Fibroblast of villous mesenchyme (primary cell): ENCODE results near the genes RPL31 and RFX8.

DNA sequence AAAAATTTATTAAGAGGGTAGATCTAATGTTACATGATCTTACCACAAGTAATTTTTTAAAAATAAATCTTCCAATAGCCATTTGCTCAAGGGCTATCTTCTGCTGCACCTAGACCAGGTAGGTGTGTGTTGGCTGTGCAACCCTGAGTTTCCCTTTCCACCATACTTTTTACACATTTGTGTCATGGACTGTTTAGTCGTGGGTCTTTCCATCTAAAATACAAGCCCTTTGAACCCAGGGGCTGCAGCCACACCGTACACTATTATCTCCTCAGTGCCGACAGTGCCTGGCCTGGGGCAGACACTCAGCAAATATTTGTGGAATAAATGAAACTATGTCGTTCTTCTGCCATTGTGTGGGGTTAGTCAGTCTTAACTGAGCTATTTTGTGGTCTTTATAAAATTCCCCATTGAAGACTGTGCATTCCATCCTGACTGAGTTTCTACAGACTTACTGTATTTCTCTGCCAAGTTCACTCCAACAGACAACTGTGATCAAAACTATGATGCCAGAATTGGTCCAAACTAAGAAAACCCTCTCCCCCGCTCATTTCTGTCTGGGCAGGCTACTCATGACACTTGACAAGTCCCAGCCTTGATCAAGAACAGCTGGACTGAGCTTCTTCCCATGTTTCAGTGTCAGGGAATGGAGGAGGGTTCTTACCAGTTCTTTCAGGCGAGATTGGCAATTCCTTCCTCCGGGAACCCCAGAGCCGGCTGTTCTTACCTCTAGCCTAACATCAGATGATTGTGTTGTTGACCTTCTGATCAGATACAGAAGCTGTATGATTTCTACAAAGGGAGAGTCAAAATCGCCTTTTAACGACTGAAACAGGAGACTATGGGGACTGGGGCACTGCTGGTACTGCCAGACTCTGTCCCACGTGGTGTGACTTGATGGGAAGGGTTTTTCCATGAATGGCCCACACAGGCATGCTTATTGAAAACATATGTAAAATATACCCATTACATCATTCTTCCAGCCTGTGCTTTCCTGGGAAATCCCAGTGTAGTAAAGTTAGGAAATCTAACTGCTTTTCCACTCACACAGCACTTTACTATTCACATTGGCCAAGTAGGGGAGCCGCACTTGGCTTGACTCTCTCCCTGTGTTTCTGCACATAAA, 77.4 kb upstream of the NPAS2 start:
- CAGE, long polyA plus RNA, result no peak

DNA sequence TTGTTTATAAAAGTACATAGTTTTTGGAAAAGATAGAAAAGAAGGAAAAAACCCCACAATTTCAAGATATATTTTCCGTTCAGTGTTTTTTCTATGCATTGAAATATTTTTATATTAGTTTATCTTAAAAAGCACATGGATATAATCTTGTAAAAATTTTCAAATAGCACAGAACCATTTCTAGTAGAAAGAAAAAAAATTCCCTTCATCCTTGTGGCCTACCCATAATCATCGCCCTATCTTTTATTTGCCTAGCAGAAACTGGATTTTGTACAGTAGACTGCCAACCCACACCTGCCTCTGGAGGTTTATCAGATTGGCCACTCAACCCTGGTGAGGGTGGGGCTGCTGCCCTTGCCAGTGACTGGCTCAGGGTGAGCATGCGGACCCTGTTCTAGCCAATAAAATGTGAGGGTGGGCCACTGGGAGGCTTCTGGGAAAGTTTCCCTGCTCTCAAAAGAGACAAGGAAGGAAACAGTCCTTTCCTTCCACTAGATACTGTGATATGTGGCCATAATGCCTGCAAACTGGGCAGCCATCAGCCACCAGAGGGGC, 5.4 kb downstream of the NPAS2 start:
- CAGE, long polyA plus RNA, result no peak

DNA sequence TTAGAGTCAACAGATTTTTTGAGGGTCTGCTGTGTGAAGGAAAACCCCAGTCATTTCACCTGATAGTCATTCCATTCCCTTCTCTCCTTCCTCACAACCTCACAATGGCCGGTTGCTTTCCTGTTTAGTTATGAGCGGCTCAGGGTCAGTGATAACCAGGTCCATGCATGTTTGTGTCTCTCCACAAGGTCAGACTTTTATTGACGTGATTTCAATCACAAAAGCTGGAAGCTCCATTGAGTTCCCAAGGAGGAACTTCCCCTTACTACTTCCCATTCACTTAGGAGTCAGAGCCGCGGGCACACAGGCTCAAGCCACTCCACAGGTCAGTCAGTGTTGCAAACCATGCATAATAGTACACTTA, 74.3 kb downstream of the NPAS2 start:
- CAGE, long polyA plus RNA, result no peak

DNA sequence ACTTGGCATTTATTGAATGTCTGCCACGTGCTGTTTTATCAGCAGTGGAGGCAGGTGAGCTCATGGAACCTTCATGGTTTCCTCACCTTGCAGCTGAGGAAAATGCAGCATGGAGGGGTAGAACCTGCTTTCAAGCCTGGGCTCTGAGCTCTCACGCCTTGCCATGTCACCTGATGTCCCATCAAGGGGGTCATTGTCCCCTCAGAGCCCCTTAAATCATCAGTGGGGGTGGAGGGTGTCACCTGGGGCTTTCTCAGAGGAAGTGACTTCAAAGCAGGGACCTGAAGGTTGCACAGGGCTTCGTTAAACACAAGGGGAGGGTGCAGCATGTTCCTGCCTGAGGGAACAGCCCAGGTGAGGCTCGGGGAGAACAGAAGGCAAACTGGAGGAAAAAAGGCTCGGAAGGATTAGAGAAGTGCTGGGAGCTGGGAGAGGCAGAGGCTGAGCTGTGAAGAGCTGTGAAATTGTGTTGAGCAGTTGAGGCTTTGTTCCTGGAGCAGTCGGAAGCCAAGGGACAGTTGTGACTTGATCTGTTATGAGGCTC, 55.9 kb upstream of the RPL31 start:
- CAGE, long polyA plus RNA, result no peak

GRCh38 chr2:101001649-101002453, at the start of gene RPL31:
TSS of gene RPL31 (plus strand) at chr2:101002289.
- CAGE, long polyA plus RNA, result start-site peak on the plus strand at chr2:101002289-101002294, 401 and 253 reads in 2 replicates

GRCh38 chr2:101005624-101006187, 3.6 kb downstream of the RPL31 start:
- CAGE, long polyA plus RNA, result no peak

DNA sequence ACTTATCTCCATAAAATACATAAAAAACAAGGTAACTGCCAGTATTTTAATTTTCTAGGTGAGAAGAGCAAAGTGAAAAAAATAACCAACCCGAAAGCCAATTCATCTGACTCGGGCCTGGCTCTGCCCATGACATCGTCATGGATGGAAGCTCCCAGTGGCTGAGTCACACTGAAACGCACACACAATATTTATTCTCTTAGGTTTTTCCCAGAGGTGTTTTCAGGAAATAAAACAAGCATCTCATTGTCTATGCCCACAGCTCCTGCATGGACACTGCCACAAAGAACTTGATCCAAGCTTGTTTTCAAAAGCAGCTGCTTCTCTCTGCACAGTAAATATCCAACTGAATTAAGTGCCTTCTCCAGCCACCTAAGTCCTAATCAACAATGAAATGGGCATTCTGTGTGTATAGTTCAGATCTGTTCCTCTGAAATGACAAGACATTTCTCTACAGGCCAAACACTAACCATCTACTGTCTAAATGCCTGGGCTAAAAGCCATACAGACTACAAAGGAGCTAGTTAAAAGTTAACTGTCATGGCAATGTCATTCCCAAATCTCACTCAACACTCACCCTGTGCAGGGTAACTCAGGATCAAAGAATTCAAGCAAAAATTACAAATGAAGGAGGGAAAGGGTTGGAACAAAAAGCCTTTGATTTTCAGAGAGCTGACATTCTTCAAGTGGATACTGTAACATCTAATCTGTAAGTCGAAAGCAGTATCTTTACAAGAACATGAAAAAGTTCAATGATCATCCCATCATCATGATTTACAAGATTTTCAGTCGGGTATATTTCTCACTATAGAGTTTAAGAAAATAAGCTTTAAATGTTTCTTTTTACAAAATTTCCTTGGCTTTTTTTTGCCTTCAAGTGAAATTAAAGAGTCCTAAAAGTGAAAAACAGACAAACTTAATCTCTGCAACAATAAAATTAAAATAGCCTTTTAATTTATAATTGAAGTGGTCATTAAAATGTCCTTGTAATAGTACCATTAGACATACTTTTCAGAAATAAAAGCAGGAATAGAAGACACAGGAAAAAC, 63.1 kb downstream of the RPL31 start:
- CAGE, long polyA plus RNA, result no peak

- CAGE, long polyA plus RNA, result no peak
These were observed 47.1 kb upstream of the CNOT11 start for GRCh38 chr2:101205537-101206076.

DNA sequence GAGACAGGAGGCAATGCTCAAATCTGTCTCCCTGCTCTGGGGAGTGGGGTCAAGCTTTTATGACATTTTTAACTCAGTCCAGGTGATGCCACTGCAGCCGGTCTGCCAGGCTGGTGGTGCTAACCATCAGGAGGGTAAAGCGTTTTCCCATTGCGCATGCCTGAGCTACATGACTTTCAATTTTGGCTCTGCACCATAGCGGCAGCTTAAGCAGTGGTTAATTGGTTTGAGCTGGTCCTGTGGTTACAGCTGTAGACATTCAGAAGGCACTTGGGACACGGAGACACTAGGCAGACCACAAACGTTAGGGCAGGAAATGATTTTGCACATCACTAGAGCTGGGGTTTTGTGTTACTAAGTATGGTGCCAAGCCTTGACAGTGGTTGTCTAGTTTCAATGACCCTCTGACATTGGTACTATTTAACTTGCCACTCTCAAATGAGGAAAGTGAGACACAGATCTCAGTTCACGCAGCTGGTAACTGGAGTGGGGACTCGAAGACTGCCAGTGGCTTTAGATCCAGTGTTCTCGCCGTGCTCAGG, 28.9 kb upstream of the CNOT11 start:
- CAGE, long polyA plus RNA, result no peak

GRCh38 chr2:101266585-101266901, 13.9 kb downstream of the CNOT11 start:
- CAGE, long polyA plus RNA, result no peak

DNA sequence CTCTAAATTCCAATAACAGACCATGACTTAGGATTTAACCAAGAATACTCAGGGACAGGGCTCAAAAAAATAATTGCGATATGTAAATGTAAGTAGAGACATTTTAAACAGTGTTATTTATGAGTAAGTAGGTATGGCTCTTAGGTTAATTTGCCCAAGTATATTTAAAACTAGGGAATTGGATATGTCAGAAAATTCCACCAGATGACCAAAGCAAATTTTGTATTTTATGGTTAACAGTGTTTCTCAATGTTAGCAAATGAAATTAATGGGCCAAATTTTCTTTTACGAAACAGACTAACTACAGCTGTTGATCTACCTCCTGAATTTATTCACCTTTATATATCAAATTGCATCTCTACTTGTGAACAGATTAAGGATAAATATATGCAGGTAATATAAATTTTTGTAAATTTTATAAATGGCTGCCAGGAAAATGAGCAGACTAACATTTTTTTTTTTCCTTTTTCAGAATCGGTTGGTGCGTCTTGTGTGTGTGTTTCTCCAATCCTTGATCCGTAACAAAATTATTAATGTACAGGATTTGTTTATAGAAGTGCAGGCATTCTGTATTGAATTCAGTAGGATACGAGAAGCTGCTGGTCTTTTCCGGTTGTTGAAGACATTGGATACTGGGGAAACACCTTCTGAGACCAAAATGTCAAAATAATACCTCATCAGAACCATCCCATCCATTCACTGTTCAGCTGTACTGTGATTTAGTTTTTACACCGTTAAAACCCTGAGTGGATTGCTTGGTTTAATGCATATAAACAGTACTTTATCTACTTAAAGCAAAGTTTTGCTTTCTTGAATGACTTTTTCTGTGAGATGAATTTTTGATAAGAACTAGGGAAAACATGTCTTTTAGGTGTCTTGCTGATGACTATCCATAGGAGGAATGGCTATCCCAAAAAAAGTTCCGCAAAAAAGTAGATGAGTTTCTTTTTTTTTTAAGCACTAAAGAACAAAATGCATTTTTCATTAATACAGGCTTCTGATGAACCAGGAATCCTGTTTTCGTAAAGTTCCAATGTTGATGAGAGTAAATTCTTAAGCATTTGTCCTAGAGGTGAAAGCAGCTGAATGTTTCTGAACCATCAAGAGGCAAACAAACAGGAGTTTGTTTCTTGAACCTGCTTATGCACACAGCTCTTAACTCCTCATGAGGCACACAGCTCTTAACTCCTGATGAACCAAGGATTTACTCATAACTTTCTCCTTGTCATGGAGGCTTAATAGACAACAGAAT, 16.5 kb downstream of the CNOT11 start:
- CAGE, long polyA plus RNA, result no peak

- CAGE, long polyA plus RNA, result no peak
These were observed at the start of gene RFX8 for GRCh38 chr2:101474917-101475481. TSS of gene RFX8 (minus strand) at chr2:101475112.

- CAGE, long polyA plus RNA, result no peak
These were observed 2.8 kb downstream of the MAP4K4 start for GRCh38 chr2:101700226-101700865.

DNA sequence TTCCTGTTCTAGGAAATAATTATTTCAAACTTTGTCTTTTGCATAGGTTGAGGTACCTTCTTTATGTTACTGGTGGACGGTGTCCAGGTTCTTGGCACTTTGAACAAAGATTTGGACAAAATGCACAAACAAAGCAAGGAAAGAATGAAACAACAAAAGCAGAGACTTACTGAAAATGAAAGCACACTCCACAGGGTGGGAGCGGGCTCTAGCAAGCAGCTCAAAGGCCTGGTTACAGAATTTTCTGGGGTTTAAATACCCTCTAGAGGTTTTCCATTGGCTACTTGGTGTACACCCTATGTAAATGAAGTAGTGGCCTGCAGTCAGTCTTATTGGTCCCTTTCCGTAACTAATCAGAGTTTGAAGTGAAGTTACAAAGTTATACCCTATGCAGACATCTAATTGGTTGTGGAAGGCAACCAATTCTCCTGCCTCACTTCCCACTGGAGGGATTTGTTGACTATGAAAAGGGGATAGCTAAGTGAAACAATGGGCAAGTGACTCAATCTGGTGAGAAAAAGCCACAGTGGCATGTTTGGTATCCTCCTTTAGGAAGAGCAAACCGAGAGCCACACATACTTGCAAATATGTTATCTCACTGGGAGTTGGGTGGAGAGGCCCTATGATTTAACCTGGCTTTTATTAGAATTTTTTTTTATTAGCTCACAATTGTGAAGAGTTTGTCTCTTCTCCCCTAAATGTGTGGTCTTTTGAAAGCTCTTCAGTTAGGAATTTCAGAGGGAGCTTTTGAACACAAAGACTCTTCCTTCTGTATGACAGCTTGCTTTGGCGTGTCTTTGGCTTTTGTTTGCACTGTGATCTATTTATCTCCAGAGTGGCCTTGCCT, 69.4 kb downstream of the MAP4K4 start:
- CAGE, long polyA plus RNA, result no peak

DNA sequence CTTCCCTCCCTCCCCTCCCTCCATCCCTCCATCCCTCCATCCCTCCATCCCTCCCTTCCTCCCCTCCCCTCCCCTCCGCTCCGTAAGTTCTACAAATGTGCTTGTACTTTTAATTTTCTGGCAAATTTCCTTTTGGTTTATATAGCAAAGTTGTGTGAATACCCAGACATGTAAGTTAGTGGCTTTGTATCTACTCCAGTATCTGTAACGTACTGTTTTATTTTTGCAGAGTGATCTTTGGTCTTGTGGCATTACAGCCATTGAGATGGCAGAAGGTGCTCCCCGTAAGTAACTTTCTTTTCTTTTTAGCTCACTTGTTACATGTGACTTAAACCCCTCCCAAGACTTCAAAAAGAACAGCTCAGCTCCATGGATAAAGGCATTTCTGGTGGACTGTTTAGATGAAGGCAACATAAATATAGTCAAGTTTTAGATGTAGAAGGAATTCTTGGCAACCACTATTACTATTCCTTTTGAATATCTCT, 136.7 kb downstream of the MAP4K4 start:
- CAGE, long polyA plus RNA, result no peak

- CAGE, long polyA plus RNA, result no peak
These were observed 100.3 kb upstream of the IL1R2 start for GRCh38 chr2:101891133-101892248.

- CAGE, long polyA plus RNA, result no peak
These were observed 2.0 kb upstream of the IL1R2 start for GRCh38 chr2:101989795-101990142.

DNA sequence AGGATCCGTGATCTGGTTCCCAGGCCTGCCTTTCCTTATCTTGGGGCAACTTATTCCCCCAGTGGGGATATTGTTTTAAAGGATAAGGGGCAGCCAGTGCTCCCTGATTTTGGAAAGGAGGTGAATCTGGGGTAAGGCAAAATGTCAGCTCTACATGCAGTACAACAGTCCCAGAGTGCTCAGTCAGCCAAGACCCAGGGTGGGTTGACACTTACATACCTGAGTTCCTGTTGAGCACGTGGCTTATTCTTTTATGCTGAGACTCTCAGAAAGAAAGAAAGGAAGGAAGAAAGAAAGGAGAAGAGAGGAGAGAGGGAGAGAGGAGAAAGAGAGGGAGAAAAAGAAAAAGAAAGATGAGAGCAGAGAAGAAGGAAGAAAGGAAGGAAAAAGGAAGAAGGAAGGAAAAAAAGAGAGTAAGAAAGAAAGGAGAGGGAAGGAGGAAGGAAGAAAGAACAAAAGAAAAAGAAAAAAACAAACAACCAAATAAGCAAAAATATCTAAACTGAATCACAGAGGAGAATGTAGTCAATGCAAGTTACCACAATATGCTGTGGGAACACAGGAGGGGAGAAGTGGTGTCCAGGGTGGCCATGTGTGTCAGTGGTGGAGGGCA, 50.3 kb downstream of the IL1R2 start:
- CAGE, long polyA plus RNA, result no peak

DNA sequence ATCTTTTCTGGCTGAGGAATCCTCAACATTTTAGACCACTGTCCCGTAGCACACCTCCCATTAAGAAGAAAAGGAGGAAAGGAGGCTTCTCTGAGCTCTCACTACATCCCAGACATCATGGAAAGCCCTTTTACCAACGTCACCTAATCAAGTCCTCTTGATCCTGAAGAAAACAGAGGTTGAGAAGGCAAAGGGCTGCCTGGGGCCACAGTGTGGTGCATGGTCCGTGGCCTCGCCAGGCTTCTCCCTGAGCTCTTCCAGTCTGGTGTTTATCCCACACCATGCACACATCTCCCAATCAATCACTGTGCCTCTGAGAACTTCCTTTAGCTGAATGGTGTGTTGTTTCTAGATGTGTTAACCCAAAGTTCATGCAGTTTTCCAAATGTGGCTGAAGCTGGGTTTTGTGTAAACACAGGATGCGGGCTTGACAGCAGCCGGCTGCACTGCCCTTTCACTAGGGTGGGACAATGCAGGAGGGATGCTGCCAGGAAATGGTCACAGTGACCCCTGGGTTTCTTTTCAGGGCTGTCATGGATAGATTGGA, 54.4 kb downstream of the IL1R2 start:
- CAGE, long polyA plus RNA, result no peak

DNA sequence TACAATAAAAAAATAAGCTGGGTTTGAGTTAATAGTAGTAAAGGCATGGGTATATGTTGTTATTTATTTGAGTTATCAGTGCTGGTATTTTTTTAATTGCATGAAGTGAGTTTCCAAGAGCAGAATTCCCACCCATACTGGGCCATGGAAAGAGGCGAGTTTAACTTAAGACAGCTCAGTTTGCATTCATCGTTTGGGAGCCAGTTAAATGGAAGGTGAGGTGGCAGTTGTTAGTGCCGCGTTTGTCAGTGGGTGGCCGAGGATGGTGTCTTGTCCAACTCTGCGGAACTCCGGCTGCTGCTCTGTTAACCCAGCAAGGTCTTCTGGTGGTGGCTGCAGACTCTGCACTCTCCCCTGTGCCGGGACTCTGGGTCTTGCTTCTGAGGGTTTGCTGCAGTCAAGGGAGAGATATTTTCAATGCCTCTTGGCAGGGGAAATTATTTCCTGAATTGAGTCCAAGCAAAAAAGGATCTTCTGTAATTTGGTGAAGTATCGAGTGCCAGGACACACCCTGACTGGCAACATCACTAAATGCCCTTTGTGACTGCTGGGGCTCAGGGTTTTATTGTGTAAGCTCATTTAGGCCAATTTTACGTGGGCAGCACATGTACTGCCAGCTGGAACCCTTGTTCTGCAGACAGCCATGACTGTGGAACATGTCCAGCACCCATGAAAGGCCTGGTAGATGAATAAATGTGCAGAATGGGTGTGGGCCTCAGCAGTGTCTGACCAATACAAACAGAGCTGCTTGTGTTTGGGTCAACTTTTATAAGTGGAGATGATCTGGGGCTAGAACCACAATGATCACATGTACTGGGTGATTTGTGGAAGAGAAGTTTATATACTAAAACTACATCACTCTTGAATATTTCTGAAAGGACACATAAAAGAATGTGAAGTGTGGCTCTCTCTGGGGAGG, 58.1 kb downstream of the IL1R2 start:
- CAGE, long polyA plus RNA, result no peak